Vein endothelial cell (primary cell): ENCODE measurements around a stretch of chr6.

GRCh38 chr6:148388412-148389037 is 45.9 kb downstream of the SASH1 start:
- CAGE, long polyA plus RNA = no peak

DNA sequence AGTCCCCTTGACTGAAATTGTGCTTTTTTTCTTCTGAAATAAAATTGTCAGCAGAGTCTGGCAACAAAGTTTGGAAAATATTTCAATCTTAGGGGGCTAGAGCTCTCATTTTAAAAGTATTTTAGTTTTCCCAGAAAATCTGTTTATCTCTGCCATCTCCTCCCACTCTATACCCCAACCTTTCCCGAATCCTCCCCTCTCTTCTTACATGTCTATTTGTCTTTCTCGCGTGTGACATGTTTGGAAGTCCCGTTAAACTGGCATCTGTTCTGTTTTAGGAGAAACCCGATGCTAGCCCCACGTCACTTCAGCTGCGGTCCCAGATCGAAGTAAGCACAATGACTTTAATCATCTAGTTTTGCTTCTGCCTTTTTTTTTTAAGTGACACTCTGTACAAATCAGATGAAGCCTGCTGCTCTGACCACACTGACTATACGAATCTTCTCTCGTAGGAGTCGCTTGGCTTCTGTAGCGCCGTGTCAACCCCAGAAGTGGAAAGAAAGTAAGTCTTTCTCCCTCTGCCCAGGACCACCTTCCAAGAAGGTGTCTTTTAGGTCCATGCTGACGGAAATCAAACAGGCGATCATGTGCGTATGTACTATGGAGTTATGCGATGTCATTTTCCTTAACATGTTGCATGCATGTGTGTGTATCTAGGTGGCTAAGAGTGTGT is 97.4 kb downstream of the SASH1 start:
- CAGE, long polyA plus RNA = no peak

- CAGE, long polyA plus RNA = no peak
Observed at GRCh38 chr6:148455105-148455786, 112.6 kb downstream of the SASH1 start.

DNA sequence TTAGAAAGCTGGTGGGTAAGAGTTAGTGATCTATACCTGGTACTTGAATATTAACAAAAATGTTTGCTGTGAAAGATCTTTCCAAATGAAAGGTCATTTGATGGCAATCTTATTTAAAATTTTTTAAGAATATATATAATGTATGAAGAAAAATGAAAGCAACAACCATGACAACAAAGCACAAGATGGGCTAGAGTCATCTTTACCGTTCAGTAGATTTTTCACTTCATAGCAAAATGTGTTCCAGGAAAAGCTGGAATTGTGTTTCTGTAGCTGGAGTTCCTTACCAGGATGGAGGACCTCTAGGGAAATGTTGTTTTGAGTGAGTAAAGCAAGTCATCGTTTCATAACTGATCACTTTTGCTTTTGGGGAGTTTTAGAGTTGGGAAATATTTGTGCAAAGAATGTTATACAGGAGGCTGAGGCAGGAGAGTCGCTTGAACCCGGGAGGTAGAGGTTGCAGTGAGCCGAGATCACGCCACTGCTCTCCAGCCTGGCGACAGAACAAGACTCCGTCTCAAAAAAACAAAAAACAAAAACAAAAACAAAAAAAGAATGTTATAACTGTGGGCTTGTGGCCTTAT is 151.6 kb downstream of the SASH1 start:
- CAGE, long polyA plus RNA = no peak

GRCh38 chr6:148530164-148531056 is 187.8 kb downstream of the SASH1 start:
- CAGE, long polyA plus RNA = no peak

DNA sequence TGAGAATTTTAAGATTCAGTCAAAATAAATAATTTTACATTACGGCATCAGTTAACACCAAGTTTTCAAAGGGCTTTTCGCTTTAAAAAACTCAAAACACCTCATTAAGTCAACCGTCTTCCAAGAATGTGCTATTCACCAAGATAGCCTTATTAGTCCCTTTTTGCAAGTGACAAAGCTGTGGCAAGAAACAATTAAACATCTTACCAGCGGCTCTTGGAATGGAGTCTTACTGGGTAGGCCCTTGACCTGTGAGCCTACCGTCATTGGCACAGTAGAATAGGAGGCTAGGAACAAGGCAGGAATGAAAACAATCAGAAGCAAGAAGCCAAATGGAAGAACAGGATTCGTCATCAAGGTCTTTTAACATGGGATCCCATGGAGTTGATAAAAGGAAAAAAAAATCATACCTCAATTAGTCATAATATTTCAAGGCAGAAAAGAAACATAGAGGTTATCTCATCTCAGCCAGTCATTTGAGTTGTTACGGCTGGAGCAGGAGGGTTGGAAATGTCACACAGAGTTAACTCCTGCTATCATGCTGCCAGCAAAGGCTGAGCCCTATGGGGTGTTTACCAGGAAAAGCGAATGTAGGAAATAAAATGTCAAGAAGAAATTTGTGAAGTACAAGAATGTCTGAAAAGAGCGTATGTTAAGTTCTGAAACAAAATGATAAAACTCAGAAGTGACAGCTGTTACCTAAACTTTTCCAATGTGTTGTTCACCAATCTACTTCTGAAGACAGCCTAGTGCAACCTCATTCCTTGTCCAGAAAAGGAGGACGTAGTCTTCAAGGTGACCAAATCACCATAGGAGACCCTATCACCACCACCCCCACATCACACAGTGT is 236.5 kb downstream of the UST start:
- CAGE, long polyA plus RNA = no peak

DNA sequence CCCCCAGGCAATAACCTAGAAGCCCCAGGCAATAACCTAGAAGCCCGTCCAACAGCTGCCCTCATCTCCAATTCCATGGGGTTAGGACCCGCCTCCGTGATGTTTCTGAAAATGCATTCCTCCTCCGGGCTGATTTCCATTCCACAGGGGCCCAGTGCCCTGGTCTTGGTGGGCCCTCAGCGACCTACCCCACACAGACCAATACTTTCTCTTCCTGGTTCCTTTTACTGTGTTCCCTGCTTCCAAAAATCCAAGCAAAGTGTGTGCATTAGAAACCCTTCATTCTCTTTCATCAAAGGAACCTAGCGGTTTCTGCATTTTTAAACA is 257.8 kb upstream of the TAB2 start:
- CAGE, long polyA plus RNA = no peak

DNA sequence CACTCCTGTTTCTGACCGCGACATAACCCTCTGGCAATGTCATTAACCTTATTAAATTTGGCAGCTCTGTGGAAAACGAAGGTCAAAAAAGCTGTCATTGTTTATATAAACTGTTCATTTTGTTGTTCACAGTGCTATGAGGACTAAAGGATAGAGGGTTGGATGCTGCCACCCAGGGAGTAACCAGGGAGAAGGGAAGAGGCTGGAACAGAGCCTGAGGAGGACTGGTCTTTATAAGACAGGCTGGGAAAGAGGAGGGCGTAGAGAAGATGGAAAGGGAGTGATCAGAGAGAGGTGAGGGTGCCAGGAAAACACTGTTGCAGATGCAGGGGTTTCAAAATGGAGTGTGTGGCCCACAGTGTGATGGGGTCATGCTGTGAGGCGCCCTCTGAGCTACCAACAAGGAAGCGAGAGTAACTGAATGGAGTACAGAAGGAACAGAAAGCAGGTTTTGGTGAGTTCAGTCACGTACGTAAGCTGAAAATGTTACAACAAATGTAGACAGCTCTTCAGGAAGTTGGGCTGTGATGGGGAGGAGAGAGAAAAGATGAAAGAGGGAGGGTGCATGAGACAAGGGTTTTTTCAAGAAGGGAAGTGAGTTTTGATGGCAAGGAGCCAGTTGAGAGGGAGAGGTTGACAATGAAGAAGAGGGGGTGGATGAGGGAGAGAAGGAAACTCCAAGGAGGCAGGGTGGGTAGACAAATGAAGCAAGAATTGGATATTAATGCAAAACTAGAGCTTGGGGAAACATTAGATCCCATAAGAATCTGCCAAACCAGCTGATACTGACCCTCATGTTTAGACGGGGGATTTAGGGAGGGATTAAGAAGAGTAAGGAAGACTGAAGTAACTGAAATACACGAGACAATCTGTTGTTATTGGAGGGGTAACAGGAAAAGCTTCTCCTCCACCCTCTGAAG is 251.5 kb upstream of the TAB2 start:
- CAGE, long polyA plus RNA = no peak

DNA sequence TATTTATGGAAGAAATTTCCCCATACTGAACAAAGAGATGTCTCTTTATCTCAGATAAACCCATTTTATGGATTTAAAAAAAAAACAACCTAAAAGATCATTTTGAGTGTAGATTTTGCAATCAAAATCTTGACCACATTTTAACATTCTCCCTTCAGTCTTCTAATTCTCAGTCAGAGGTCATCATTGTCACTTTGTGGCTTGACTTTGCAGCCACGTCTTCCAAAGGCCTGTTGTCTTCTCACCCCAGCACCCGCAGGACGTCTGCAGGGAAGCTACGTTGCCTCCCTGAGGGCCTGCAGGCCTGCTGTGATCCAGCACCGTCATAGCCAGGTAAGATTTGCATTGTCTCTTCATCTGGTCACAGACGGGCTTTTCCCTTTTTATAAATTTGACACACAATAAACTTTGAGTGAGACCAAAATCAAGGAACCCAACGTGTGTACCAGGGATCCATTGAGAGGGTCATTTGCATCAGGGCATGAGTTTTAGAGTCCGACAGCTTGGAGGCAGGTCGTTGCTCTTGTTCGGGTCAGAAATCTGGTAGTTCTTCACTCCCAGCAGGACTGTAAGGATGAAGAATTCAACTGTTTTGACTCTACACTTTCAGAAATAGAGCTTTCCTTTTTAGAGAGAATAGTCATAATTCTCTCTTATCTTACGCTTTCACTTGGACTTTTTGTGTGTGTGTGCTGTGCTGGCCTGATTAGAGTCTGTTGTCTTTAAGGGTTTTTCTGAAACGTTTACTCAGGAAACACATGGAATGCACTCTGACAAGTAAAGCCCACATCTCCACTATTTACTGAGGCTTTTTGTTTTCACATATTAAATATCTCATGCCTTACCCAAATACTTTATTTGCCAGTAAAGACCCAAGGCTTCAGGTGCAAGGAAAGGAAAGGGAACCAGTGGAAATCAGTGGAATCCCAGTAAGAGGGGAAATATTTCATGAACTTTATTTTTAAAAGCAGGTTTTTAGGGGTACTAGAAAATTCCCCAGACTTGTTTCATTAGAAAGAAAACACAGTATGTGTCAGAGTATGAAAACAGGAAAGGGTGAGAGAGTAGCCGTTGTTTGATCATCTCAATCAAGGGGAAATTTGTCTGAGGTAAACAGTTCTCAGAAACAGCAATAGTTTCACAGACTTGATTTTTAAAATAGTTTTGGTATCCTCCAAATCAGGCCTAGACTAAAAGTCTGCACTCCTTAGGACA is 177.1 kb upstream of the TAB2 start:
- CAGE, long polyA plus RNA = no peak

DNA sequence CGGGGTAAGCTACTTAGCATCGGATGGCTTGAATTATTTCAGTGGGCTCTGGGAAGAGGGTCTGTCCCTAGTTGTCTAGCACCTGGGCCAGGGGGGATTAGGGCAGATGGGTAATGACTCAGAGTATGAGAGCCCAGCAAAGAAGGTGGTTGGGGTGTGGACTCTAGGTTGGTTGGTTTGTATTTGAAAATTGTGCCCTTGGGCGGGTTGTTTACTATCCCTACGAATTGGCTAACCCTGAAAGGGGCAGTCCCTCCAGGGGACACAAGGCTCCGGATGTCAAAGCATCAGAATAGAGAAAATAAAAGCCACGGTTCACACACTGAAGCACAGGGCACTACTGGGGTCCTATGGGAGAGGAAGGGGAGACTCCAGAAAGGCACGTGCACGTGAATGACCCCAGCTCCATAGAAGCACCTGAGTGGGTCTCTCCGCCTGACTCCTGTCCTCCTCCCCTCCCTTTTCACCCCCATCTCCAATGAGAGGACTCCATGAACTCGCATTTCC is 148.4 kb upstream of the TAB2 start:
- CAGE, long polyA plus RNA = no peak

DNA sequence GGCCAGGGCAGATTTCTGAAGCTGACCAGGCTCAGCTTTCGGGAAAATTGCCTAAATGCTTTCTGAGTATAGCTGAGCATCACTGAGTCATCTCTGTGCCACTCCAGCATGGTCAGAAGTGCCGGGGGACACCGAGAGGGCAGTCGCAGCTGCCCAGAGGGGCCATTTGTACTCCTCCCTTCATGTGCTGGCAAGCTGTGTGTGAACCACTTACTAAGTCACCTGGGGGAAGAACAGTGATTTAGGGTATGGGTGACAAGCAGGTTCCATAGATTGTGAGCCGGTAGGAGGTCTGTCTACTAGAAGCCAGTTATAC is 147.6 kb upstream of the TAB2 start:
- CAGE, long polyA plus RNA = no peak

DNA sequence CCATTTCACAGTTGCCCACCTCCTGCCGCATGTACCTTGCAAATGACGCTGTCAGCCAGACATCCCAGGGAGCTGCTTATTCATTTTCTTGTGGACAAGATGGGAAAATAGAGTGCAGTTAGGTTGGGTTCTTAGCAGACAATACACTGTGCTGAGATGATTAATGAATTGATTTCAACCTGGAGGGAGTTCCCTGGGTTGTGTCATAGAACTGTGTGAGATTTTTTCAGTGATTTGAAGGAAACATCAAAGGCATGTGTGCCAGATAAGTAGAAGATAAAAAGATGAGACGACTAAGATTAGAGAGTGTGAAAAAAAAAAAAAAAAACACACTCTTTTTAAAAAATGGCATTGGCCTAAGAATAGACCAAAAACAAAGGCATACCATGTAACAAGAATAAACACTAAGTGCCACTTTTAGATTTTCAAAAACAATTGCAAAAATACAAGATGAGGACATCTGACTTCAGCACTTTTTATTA is 82.9 kb upstream of the TAB2 start:
- CAGE, long polyA plus RNA = no peak

DNA sequence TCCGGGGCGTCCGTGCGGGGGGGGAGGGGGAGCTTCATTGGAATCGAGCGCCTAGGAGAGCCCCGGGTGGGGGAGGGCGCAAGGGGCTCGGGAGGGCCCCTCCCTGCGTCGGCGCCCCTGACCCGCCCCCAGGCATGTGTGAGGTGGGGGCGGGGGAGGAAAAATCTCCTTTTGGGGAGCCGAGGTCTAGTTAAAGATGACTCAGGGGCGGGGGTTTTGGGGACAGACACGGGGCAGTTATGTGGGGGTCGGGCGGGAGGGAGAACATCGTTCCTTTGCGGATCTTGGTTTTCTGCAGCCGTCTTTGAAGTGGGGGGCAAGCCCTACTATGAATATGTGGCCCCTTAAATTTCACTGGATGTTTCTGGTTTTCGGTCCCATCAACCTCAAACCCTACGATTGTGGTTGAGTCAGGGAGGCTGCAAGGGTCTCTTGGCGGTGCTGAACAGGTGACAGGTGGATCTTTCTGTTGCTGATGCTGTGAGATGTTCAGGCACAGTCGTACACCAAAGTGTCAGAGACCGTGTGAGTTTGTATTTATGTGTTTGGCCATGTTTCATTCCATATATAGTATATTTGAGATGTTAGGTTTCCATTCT is 845 bp downstream of the TAB2 start:
- CAGE, long polyA plus RNA = no peak

DNA sequence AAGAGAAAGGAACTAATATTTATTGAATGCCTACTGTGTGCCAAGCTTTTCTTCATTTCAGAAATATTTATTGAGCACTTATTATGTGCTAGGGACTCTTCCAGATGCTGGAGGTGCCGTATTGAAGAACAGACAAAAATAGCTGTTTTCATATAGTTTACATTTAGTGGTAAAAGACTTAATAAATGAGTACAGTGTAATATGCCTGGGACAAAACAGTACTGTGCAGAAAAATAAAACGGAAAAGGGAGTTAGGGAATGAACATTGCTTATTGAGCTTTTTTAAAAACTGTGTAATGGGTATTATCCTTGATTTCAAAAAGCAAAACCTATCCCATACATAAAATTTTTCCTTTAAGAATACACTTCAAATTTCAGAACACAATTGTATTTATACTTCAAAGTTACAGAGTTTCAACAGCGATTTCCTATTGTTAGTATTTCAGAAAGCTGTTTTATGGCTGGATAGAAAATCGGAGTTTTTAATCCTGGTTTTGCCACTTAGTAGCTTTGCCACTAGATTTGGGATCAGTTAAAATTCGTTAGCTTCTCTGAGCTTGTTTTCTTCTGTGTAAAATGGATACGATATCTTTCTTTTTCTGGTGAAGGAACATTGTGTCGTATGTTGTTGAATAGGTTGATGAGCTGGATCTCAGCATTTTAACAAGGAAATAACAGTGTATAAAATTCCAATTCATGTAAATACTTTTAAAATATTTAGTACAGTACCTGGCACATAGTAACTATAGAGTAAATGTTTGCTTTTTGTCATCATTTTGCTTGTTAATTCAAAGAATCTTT is 4.7 kb downstream of the TAB2 start:
- CAGE, long polyA plus RNA = no peak

DNA sequence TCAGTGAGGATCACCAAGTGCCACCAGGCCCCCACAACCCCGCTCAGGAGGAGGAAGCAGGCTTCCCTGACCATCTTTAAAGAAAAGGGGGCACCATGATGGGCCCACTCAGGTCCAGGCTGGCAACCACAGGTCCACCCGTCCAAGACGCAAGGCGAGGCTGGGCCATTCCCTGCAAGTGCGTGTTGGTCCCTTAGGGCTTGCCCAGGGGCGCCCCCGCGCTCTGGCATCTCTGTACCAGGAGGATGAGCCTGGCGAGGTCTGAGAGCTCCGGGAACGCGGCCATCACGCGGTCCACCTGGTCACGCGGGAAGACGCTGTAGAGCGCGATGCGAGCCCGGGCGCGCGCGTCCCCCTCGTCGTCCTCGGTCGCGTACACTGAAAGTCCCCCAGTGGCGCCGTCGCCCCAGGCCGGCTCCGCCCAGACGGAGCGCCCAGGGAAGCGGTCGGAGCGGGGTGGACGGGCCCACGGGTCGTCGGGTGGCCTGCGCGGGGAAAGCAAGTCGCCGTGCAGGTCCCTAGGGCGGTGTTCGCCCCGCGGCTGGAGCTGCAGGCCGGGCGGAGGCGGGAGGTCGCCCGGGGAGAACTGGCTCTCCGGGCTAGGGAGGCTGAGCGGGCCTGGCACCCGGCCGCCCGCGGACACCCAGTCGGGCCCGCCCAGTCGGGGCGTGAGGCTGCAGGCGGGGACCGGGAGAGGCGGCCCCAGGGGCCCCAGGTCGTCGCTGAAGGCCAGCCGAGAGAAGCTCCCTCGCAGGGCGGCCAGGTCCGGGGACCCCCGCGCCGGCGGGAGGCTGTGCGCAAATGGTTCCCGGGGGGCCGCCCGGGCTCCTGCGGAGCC is 34.1 kb downstream of the ZC3H12D start:
- CAGE, long polyA plus RNA = no peak

- CAGE, long polyA plus RNA = no peak
Observed at GRCh38 chr6:149473021-149473810, 11.6 kb downstream of the ZC3H12D start.

GRCh38 chr6:149494620-149495320 is 10.0 kb upstream of the ZC3H12D start:
- CAGE, long polyA plus RNA = no peak

GRCh38 chr6:149505197-149505886 is 20.5 kb upstream of the ZC3H12D start:
- CAGE, long polyA plus RNA = no peak

DNA sequence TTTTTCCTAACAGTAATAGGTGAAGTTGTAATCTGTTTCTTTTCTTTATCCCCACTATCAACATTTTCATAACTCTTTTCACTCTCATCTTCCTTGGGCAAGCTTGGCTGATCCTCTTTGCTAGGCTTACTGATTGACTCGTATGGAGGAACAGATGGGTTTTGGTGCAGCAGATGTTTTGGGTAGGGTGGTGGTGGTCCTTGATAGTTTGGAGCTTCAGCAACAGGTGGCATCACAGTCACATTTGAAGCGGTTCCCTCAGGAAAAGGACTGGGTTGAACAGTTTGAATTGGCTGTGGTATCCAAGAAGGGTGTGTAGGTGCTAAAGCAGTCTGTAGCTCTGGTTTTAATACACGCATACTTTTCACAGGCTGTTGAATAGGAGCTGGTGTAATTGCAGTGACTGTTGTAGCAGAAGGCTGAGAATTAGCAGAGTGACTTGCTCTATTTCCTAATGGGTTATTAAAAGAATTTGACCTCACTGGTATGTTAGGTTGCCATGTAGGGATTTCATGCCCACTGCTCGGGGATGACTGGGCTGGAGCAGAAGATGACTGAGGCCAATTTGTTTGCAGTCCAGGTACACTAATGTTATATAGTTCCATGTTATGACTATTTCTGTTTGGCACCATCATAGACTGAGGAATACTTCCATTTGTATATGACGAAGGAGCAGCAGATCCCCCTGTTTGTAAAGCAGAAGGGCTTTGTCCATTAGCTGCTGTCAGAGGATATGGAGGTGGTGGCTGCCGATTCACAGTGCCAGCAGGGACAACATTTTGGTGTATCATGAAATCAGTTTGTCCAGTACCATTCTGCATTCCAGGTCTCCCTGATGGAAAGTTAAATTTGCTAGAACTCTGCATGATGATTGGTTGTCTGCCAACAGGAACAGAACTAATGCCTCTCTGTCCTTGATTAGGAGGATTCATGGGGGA is 34.4 kb downstream of the LATS1 start:
- CAGE, long polyA plus RNA = no peak

GRCh38 chr6:149689870-149690321 is 28.0 kb downstream of the LATS1 start:
- CAGE, long polyA plus RNA = no peak